CMK (cell line): Measurements from ENCODE around the gene SGO2.

GRCh38 chr2:200156434-200156717 lies 150.1 kb upstream of the SPATS2L start:
- RRBS: no CpG with 5 or more reads among the region's 2 CpGs

- RRBS: no CpG with 5 or more reads among the region's 8 CpGs
Measured at GRCh38 chr2:200222772-200223094, 83.8 kb upstream of the SPATS2L start.

- RRBS: no CpG with 5 or more reads among the region's 5 CpGs
Measured at GRCh38 chr2:200302834-200303362, 3.6 kb upstream of the SPATS2L start.

- RRBS: no CpG with 5 or more reads among the region's 4 CpGs
Measured at GRCh38 chr2:200377167-200377452, 70.6 kb downstream of the SPATS2L start.

GRCh38 chr2:200378467-200379433 lies 72.3 kb downstream of the SPATS2L start:
- RRBS: no CpG with 5 or more reads among the region's 12 CpGs

- RRBS: 1% methylated on average over 7 of the region's 66 CpGs
Measured at GRCh38 chr2:200525707-200526990, at the start of gene SGO2. Gene SGO2, plus strand, starts transcription at chr2:200526207.

DNA sequence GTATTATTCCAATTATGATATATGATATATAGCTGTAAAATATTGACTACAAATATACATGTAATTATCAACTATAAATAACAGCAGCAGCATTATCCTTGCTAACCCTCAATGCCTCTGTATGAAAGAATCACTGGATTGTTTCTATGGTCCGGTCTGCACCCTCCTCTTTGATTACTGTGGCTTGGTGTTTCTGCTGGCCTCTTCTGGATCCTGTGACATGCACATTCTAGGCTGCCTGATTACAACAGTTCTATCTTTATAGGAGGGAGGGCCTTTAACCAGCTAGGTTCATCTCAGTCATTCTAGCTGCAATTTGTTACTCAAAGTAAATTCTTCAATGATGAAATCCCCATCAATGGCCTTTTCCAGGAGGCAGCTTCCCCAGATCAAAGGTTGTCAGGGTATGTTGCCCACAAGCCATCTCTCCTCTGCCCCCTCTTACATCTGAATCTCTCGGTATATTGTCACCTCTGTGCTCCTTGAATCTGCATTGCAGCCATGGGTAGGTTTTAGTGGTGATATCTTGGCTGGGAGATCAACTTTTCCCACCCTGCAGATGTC lies 106.4 kb upstream of the BZW1 start:
- RRBS: no CpG with 5 or more reads among the region's 2 CpGs

- RRBS: no CpG with 5 or more reads among the region's 3 CpGs
Measured at GRCh38 chr2:200741842-200742269, 69.9 kb upstream of the BZW1 start.

DNA sequence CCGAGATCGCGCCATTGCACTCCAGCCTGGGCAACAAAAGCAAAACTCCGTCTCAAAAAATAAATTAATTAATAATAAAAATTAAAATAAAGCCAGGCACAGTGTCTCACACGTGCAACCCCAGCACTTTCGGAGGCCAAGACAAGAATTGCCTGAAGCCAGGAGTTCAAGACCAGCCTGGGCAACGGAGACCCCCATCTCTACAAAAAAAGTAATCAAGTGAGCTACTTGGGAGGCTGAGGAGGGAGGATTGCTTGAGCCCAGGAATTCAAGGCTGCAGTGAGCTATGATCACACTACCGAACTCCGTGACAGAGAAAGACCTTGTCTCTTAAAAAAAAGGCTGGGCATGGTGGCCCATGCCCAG lies 18.9 kb downstream of the BZW1 start:
- RRBS: no CpG with 5 or more reads among the region's 9 CpGs

GRCh38 chr2:200890348-200891045 lies 1.3 kb downstream of the NIF3L1 start:
- RRBS: no CpG with 5 or more reads among the region's 4 CpGs

- RRBS: no CpG with 5 or more reads among the region's 5 CpGs
Measured at GRCh38 chr2:200910768-200911377, 21.7 kb downstream of the NIF3L1 start.

- RRBS: no CpG with 5 or more reads among the region's 3 CpGs
Measured at GRCh38 chr2:201121170-201121774, 5.3 kb downstream of the CFLAR start.

DNA sequence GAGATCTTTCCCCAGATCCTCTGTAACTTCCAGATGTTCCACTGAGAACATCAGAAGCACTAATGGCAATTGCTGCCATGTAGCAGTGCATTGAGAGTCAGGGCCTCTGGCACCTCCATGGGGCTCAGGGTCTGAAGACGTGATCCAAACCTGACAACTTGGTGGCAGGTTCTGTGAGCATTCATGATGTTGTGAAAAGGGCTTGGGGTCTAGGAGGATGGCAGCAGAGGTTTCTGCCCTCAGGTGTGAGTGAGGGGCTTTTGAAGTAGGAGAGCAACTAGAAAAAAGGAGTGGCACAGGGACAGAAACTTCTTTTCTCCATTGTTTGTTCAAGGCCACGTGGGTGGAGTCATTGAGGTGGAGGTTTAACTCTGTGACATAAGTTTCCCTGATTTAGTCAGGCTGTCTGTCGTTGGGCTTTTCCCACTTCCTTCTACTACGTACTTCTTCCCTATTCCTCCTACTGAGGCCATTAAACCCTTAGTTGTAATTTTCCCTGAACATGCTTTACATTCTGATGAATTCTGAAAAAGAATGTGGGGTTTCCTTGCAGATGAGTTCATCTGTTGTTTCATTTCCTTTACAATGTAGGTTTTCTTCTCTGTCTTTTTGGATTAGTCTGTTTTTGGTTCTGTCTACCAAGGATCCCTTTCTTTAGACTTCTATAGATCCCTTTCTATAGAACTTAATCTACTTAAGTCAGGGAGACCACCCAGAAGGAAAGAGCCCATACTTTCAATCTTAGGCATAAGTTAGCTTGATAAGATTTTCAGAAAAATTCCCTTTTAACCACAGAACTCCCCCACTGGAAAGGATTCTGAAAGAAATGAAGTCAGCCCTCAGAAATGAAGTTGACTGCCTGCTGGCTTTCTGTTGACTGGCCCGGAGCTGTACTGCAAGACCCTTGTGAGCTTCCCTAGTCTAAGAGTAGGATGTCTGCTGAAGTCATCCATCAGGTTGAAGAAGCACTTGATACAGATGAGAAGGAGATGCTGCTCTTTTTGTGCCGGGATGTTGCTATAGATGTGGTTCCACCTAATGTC lies 13.3 kb downstream of the CFLAR start:
- RRBS: 100% methylated on average over 1 of the region's 6 CpGs

- RRBS: no CpG with 5 or more reads among the region's 2 CpGs
Measured at GRCh38 chr2:201169018-201169533, 13.9 kb upstream of the CASP10 start.

GRCh38 chr2:201183842-201184342 lies 951 bp downstream of the CASP10 start:
- RRBS: no CpG with 5 or more reads among the region's 6 CpGs

GRCh38 chr2:201239530-201240016 lies 20.8 kb upstream of the CASP8 start:
- RRBS: no CpG with 5 or more reads among the region's 5 CpGs

DNA sequence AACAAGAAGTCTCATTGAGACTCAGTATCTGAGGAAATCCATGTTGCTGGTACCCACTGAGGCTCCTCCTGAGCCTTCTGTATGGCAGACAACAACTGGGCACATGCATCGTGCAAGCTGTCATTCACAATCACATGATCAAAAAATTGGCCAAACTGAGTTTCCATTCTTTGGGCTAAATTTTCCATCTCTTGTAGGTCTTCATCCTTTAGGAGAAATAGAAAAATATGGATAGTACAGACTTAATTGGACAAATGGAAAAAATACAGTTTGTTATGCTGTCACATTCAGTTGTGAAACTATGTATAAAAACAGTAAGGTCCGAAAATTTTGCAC lies 1.9 kb upstream of the TMEM237 start:
- RRBS: no CpG with 5 or more reads among the region's 2 CpGs

DNA sequence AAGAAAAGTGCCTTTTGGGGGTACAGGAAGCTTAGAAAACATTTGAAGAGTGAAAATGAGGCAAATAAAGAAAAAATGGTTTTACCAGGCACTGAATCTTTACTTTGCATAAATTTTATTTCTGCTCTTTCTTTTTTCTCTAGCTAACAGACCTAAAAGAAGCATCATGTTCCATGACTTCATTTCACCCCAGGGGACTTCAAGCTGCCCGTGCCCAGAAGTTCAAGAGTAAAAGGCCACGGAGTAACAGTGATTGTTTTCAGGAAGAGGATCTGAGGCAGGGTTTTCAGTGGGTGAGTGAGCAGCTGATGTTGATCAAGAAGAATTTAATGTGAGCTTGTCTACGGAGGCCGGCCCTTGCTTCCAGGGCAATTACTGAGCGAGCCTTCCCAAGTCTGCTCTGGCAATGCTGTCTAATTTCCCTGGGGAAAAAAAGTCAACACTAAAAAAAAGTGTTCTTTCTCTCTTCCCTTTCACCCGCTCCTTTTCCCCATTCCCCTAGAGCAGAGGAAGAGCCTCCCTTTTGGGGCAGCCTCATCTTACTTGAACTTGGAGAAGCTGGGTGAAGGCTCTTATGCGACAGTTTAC lies 1.1 kb downstream of the CDK15 start:
- RRBS: no CpG with 5 or more reads among the region's 7 CpGs

GRCh38 chr2:201966814-201967405 lies 66.7 kb upstream of the FZD7 start:
- RRBS: no CpG with 5 or more reads among the region's 16 CpGs

GRCh38 chr2:201976535-201976992 lies 57.1 kb upstream of the FZD7 start:
- RRBS: 85% methylated on average over 1 of the region's 2 CpGs